LNCaP clone FGC (cell line): Measurements from ENCODE around the gene NAALADL2.

GRCh38 chr3:172073131-172073751, 33.9 kb downstream of the FNDC3B start:
- RRBS, 2 experiments, result no CpG with 5 or more reads among the region's 4 CpGs

DNA sequence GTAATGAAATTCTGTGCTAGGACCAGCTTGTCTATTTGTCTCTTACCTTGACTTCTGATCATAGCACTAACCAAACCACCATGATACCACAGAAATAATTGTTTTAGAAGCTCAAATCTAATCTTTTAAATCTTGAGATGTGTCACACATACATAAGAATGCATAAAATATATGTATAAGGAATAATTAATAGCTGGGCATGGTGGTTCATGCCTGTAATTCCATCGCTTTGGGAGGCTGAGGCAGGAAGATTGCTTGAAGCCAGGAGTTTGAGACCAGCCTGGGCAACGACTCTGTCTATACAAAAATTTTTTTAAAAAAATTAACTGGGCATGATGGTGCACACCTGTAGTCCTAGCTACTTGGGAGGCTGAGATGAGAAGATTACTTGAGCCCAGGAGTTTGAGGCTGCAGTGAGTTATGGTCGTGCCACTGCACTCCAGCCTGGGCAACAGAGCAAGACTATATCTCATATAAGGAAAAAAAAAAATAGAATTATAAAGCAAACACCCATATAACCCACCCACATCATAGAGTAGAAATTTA, 123.5 kb downstream of the FNDC3B start:
- RRBS, 2 experiments, result no CpG with 5 or more reads among the region's 3 CpGs

DNA sequence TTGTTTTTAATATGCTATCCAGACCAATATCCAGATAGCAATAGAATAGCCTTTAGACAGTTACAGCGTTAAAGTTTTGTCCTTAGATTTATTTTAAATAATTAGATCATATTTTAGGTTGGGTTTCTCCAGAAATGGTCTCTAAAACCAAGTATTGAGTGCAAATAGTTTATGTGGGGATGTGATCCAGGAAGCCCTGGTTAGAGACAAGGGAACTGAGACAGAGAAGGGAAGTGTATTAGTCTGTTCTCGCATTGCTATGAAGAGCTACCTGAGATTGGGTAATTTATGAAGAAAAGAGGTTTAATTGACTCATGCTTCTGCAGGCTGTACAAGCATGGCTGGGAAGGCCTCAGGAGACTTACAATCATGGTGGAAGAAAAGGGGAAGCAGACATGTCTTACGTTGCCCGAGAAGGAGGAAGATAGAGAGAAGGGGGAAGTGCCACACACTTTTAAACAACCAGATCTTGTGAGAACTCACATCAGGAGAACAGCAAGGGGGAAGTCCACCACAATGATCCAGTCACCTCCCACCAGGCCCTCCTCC, 154.2 kb downstream of the GHSR start:
- RRBS, 2 experiments, result no CpG with 5 or more reads among the region's 4 CpGs

DNA sequence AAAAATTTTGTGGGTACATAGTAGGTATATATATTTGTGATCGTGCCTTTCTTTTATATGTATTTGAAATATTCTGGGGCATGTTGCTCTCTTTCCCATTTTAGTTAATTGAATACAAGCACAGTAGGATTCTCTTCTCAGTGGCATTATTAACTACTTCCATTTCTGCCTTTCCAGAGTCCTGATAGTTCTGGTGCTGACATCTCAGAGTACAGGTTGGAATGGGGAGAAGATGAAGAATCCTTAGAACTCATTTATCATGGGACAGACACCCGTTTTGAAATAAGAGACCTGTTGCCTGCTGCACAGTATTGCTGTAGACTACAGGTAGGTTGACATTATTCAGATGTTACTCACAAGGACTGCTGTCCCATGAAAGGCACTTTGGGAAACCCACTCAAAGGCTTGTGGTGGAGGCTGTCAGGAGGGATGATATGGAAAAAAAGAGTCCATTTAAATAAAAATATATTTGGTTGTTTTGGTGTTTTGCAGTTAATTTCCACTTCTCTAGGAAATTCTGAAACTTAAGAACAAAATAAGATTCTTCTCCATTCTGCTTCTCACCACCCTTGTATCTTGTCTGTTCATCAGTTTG, 101.1 kb downstream of the GHSR start:
- RRBS, 2 experiments, result no CpG with 5 or more reads among the region's 2 CpGs

- RRBS, 2 experiments, result no CpG with 5 or more reads among the region's 6 CpGs
Observed at GRCh38 chr3:172594479-172595068, 71.3 kb upstream of the TNFSF10 start.

DNA sequence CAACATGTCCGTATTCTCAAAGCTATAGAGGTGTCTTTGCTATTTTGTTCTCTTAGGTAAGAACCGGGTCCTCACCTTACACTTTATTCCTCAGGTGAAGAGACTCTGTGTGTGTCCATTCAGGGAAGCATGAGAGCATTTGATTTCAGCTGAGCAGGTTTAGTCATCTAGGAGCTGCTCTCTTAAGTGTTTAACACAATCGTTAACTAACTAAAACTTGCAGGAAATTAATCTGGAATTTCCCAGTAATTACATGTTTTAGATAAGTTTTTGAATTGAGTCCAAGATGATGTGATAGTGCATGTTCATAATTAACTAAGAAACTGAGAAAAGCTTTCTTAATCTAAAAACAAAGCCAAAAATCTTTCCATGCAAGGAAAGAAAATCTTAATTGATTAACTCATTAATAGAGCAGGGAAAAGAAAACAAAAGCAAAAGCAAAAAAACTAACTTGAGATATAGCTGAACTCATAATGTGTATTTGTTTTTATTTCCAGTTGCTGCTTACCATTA, 72.2 kb upstream of the TNFSF10 start:
- RRBS, 2 experiments, result 93 to 100% methylated on average over 1 of the region's 3 CpGs

GRCh38 chr3:172595973-172596437, 72.8 kb upstream of the TNFSF10 start:
- RRBS, 2 experiments, result no CpG with 5 or more reads among the region's 7 CpGs

DNA sequence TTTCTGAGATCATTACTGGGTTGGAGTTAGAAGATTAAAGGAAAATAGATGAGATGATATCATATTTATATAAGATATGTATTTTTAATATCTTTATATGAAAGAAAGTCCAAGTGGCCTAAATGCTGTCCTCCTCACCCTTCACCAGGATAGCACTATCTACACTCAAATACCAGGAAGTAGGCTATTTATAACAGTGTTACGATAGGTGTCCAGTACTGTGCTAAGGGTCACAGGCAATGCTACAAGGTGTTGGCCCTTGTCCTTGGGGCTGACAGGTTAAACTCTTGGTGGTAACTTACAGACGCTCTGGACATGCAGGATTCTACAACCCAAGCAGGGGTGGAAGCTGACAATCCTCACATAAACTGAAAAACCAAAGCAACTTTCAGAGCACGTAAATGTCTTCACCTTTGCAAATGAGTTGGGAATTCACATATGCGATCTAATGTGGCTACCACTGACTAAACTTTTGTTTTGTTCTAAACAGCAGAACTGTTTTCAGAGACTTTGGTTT, 22.3 kb downstream of the NCEH1 start:
- RRBS, 2 experiments, result no CpG with 5 or more reads among the region's 4 CpGs

DNA sequence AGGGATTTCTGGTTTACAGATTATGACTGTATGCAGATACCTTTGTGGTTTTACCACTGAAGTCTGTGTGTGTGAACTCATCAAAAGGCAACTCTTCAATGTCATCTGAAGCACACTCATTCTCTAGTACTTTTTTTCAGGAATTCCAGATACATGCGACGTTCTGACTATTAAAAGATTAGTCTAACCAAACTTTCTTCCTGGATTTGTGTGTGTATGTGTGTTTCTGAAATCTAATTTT, 188.6 kb downstream of the NLGN1 start:
- RRBS, 2 experiments, result no CpG with 5 or more reads among the region's 2 CpGs

DNA sequence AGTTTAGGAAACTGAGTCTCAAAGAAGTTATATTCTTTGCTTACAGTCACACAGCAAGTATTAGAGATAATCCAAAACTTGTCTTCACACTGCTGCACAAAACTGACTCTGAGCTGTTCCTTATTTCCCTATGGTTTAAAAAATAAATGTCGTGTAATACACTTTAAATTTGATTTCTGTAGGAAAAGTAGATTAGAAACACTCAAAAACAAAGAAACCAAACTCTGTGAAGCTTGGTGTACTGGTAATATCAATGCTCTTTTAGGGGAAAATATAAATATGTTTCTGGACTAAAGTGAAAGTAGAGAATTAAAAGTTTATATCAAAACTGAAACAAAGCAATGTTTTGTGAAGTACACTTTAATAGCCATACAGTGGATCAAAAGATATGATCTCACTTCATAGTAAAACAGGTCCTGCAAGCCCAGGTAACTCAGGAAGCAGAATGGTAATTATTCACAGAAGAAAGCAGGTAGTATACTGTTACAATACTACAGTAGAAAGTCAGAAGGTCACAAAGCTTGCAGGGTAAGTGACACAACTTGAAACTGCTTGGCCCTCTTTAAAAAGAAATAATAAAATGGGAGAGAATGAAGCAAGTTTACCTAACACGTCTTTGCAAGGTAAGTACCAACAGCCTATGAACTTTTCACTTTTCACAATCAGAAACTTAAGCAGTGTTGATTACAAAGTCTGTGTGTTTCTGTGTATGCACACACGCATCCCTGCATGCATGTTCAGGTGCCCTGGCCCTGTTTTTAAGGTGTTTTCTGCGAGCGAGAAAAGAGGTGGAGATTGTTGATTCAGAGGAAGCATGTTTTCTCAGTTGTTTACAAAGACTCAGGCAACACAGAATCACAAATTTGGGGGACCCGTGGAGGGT, at the start of gene NAALADL2:
TSS of gene NAALADL2 (plus strand) at position 507 of the 883 bp plus-strand sequence.
- RRBS, 2 experiments, result no CpG with 5 or more reads among the region's 6 CpGs

GRCh38 chr3:176807869-176808566, 389.3 kb downstream of the TBL1XR1 start:
- RRBS, 2 experiments, result no CpG with 5 or more reads among the region's 4 CpGs

DNA sequence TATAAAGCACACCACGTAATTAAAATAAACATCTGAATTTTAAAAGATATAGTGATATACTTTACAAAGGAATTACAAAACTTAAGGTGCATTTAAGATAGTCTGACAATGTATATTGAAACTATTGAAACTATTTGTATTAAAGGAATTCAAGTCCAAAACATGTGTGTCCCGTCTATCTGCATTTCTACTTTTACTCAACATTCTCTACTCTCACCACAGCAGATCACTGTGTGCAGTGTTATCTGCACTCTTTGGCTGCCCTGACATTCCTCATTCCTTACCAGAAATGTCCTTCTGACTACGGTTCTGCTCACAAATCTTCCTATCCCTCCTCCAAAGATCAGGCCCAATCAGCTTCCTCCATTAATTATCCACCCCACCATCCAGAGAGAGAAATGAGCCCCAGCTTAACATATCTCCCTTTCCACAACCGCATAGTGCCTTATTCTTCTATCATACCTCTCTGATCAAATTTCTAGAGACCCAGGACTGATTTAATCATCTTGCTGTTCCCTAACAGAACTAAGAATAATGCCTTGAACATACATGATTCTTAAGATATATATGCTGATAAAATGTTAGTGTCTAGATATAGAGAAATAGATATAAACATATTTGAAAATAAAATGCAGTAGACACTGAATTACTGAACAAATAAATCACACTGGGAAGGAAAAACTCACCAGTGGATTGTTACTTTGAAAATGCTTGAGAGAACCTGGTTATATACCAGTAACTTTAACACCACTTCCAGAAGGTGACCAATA, 94.6 kb downstream of the TBL1XR1 start:
- RRBS, 2 experiments, result no CpG with 5 or more reads among the region's 4 CpGs

DNA sequence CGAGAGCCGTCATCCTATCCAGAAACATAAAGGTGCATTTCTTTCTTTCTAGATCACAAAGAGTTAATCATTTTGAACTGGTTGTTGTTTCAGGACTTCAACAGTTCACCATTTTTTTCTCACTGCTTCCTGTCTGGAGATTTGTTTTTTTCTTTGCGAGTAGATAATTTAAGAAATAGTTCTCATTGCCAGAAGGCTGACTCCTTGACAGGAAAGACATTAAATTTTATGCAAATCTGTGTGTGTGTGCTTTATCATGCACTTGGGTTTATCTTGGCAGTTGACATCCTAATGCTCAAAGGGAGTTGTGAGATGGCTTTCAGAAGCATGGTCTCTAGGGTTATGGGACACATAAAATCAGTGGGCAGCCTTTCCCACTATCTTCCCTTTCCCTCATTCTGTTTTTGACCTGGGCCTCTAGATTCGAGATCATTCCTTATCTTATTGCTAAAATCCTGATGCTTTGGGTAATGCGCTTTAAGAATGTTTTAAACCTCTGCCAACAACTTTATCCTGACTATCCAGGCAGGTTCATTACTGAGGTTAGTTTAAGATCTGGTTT, 123.6 kb upstream of the TBL1XR1 start:
- RRBS, 2 experiments, result no CpG with 5 or more reads among the region's 5 CpGs

DNA sequence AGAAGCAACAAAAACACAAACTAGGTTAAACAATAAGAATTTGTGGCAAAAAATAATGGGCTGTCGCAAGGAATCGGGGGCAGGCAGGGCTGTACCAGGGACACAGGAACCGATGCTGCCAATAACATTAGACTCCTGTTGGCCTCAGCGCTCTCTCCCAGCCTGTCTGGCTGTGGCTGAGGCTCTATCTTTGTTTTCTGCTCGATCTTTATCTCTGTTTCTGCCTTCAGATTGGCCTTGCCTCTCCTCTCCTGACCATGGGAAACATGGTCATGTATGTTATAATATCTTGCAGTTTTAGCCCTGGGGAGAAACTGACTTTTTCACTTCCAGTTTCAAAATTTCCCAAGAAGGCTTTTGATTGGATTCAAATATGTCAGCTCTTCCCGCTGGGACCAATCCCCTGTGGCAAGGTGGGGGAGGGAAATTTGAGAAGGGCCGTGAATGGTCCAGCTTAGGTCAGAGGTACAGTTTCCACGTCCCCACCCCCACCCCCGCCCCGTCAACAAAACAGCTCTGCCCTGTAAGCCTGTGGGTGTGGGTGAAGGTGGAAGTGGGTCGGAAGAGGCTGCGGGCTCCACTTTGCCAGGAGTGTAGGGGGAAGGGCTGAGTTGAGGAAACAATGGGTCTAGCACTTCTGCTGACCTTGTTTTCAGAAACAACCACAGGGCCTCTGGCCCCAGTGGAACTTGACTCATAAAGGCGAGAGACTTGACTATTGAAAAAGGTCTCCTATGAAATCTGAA, 161.1 kb upstream of the TBL1XR1 start:
- RRBS, 2 experiments, result no CpG with 5 or more reads among the region's 13 CpGs

DNA sequence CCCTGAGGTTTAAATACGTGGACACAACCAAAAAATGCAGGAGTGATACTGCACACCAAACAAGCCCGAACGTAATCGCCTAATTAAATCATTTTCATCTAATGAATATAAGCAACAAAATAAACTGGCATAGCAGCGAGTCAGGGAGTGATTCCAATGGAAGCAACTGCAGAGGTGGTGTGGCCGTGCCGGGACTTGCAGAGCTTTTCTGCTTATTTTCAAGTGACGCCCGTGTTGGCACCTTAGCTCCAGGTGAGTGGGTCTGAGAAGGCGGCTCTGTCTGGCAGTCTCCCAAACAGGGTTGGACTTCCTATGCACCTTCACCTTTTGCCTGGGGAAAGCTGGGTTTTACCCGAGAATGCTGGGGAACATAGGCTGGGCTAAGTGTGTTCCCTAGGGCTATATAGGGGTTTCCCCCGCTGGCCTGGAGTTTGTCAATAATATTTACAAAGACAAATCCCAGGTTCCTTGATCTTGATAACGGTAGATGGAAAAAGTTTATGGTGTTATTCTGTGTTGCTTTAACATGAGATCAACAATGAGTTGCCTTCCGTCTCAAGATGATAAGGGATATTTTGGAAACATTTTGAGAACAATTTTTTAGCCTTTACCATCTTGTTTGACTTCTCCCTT, 179.9 kb upstream of the TBL1XR1 start:
- RRBS, 2 experiments, result no CpG with 5 or more reads among the region's 14 CpGs

DNA sequence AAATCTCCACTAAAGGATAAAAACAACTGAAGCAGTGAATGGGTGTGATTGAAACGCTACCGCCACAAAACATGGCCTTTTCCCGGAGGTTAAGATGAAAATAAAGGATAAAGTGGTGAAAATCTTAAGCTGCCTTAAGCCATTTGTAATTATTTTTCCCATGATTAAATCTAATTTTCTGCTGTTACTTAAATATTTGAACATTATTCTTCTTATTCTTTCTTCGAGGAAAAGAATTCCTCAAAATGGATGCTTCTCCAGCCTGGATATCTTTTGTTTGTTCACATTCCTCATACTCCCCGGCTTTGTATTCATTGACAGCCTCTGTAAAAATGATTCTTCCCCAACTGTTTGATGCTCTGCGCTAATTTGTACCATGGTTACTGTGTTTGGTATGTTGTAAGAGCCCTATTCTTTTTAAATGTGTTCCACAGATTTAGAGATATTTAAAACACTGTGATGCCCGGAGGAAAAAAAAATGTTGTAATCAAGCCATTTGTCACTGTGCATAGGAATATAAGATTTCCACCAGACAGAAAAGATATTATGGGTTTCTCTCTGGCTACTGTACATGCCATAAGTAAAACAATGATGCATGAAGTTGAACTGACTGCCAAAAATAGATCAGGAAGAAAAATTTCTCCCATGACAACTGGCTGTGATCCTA, 254.5 kb upstream of the TBL1XR1 start:
- RRBS, 2 experiments, result no CpG with 5 or more reads among the region's 7 CpGs

- RRBS, 2 experiments, result no CpG with 5 or more reads among the region's 7 CpGs
Observed at GRCh38 chr3:177452309-177453342, 255.3 kb upstream of the TBL1XR1 start.

- RRBS, 2 experiments, result no CpG with 5 or more reads among the region's 4 CpGs
Observed at GRCh38 chr3:177478277-177478910, 281.1 kb upstream of the TBL1XR1 start.

- RRBS, 2 experiments, result no CpG with 5 or more reads among the region's 17 CpGs
Observed at GRCh38 chr3:177519438-177520117, 322.3 kb upstream of the TBL1XR1 start.